GM19240 (cell line): ENCODE measurements around a stretch of chr4.

DNA sequence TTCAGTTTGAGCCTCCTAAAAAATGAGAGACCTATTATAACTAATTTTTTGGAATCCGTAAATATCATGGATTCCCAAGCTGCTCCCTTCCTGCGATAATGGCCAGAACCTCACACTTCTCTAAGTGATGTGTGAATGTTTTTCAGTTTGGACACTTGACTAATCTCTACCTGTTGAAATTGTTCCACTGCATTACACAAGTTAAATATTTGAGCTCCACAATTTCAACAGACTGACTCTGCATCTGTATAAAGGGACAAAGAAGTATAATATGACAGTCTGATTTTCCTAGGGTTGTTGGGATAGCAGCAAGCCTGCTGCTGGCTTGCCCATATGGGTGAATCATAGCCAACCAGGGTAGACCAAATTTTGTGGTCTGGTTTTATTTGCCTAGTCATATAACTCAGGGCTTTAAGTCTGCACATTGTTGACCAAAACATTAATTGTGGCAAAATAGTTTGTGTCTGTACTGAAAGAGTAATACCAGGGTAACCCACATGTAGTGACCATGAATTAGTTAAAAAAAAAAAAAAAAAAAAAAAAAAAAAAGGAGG lies 534.4 kb downstream of the RAB28 start:
- RRBS: no CpG with 5 or more reads among the region's 2 CpGs

DNA sequence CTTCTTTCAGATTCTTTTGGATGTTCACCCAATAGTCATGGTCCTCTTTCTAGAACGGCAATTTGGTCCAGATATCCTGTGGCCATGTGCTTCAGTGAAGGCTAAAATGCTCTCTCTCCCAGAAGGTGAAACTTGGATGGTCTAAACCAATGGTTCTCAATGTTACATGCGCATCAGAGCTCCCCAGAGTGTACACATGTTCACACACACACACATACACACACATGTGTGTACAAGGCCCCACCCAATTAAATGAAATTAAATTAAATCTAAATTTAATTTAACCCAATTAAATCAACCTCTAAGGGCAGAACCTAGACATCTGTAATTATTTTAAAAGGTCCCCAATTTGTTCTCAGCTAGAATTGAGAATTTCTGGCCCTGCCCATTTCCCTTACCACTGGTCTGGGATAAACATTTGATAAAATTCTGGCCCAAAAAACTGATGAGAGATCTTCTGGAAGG lies 127.3 kb downstream of the RAB28 start:
- RRBS: no CpG with 5 or more reads among the region's 2 CpGs

DNA sequence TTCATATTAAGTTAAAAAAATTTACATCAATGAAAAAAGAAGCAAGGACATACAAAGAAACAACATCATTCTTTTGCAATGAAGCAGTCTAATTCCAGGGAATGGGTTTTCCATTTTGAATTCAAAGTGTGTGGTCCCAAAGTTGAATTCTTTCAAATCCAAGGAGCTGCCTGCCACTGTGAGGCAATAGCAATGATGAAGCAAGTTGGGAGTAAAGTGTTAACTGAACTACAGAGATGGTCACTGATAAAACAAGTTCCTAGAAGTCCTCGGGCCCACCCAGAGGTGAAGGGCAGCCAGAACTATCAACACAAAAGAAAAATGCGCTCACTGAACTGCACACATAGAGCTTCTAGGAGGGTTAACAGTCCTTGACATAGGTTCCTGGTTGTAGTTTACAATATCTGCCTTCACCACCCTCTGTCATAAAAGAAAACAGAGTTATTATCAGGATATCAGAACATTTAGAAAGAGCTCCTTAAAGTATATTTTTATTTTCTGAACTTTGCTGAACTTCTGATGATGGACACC lies 115.8 kb downstream of the RAB28 start:
- RRBS: no CpG with 5 or more reads among the region's 2 CpGs

- RRBS: no CpG with 5 or more reads among the region's 1 CpG
Measured at GRCh38 chr4:13481515-13481902, 2.6 kb downstream of the RAB28 start.

- RRBS: 14% methylated on average over 6 of the region's 26 CpGs
Measured at GRCh38 chr4:13531128-13531690, 13.1 kb downstream of the NKX3-2 start.

- RRBS: no CpG with 5 or more reads among the region's 6 CpGs
Measured at GRCh38 chr4:13577156-13577892, 33.0 kb upstream of the NKX3-2 start.

DNA sequence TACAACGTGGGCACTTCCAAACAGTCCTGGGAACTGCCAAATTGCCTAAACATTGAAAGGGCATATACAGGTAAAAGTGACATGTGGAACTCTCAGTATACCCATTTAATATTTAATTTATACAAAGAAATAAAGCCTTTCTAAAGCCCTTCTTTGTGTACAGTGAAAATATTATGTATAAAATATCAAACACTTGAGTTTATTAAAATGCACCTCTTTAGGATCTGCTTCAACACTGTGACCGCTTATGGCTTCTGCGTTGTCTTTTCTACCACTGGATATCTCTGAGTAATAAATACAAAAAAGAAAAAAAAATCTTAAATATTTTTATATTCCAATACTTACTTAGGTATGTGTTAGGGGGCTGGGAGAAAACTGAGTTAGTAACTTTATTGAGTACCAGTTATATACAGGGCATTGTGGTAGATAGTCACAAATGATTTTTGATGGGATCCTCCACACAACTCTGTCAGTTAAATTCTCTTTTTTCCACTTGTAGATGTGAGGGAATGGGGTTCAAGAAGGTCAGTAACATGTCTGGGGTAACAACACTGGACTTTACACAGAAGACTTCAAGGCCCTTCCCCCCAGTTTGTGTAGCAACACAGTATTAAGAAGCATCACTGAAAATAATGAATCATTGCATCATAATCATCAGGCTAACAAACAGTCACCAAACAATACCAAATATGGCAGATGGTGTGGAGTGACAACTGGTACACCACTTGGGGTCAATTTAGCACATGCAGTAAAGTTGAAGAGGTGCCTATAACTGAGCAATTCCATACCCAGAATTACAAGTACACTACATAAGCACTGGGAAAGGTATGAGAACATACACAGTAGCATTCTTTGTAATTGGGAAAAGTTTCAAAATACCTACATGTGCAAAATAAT lies 38.8 kb downstream of the BOD1L1 start:
- RRBS: no CpG with 5 or more reads among the region's 3 CpGs

DNA sequence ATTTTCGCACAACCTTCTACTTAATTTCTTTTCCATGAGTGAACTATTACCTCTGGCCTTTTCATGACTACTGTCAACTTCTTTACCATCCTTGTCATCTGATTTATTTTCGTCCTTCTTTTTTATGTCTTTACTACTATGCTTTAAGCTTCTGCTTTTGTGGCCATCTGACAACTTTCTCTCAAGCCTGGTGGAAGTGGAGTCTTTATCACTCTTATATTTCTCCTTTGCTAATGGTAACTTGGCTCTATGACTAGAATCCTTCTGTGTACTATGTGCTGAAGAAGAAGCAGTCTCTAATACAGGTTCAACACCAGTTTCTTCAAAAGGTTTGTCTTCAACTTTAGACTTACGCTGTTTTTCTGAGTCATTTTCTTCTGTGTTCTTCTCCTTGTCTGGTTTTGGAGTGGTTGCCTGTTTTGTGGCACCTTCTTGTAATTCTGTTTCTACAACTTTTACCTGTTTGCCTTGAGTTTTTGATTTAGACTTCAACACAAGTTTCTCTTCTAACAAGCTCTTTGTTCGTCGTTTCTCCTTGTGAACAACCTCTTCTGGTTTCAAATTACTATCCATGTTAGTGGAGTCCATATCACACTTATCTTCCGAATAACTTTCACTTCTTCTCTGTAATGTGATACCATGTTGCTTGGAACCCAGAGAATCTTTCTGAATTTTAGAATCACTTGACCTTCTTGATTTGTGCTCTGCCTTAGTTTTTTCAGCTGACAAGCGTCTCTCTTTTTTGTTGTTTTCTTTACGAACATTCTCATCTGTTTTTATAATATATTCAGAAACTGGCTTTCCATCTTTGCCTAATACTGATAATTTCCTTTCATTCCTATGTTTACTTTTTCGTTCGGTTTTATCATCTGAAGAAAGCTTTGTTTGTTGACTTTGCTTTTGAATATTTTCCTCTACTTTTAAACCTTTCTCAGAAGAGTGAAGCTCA lies 23.6 kb downstream of the BOD1L1 start:
- RRBS: no CpG with 5 or more reads among the region's 10 CpGs

- RRBS: no CpG with 5 or more reads among the region's 9 CpGs
Measured at GRCh38 chr4:13656522-13657025, 29.0 kb upstream of the BOD1L1 start.

DNA sequence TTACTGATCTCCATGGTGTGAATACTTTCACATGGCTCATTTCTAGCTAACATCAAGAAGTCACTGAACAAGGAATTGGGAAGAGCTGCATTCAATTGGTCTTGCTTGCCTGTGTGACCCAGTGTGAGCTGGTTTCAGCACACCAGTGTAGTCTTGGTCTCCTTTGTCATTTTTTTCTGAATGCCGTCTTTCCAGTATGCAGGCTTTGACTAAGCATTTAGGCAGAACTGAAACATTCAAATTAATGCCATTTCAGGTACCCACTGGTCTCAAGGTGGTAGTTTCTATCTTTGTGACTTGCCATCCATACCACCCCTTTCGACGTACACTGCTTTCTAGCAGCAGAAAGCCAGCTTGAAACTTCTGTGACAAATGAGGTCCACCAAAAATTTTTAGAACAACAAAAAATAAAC lies 550.5 kb upstream of the BOD1L1 start:
- RRBS: no CpG with 5 or more reads among the region's 3 CpGs

DNA sequence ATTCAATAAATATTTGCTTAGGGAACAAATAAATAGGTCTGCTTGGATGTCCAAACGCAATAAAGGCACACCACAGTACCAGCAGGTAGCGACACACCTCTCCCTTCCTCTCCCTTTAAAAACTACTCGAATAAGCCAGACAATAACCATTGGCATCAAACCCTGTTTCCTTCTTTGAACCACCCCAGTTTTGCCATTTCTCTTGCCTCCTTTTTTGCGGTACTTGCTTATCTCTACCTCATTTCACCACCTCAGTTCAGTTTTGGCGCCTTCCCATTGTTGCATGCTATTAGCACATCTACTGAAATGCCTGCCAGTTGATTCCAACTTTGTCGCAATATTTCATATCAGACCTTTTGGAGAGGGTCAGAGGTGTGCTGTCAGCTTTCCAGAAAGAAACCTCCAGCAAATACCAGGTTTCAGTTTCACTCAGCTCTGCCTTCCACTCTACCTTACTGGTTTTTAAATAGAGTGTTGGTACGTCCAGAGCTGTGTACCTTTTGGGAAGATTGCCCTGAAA lies 92.0 kb upstream of the CPEB2 start:
- RRBS: no CpG with 5 or more reads among the region's 7 CpGs

DNA sequence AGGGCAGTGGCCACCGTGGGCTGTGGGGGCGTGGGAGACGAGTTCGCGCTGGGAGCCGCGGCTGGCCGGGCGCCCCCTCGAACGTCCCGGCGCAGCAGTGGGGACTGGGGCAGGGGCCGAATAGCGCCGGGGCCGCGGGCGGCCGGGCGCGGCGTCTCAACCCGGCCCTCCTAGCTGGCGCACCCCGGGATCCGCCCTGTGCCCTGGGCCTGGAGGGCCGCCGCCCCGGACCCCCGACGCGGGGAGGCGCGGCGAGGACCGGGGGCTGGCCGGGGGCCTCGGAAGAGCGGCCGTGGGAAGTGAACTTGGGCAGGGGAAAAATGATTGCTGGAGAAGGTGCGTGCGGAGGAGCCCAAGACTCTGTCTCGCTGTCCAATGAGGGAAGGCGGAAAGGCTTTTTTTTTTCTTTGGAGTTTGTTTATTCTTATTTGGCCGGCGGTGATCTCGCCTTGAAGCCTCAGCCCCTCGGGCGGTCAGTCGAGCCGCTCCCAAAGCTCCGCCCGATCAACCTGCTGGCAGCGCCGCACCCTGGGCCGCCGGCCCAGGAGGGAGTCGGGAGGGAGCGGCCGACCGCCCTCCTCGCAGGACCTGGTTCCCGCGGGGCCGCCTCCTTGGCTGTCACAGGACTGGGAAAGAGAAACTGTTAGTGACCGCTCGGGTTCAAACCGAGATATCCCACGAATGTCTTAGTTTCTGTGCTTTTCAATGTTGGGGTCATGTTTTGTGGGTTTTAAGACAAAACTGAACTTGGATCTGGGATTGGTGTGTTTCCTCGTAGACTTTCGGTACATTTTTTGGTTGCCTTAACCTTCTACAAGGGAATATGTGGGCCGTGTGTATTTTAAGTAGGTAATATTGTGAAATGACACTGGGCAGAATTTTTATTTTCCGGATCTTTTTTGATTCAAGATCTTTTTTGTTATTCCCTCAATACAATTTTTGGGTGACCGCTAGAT lies 2.5 kb downstream of the CPEB2 start:
- RRBS: under 1% methylated on average over 25 of the region's 75 CpGs

DNA sequence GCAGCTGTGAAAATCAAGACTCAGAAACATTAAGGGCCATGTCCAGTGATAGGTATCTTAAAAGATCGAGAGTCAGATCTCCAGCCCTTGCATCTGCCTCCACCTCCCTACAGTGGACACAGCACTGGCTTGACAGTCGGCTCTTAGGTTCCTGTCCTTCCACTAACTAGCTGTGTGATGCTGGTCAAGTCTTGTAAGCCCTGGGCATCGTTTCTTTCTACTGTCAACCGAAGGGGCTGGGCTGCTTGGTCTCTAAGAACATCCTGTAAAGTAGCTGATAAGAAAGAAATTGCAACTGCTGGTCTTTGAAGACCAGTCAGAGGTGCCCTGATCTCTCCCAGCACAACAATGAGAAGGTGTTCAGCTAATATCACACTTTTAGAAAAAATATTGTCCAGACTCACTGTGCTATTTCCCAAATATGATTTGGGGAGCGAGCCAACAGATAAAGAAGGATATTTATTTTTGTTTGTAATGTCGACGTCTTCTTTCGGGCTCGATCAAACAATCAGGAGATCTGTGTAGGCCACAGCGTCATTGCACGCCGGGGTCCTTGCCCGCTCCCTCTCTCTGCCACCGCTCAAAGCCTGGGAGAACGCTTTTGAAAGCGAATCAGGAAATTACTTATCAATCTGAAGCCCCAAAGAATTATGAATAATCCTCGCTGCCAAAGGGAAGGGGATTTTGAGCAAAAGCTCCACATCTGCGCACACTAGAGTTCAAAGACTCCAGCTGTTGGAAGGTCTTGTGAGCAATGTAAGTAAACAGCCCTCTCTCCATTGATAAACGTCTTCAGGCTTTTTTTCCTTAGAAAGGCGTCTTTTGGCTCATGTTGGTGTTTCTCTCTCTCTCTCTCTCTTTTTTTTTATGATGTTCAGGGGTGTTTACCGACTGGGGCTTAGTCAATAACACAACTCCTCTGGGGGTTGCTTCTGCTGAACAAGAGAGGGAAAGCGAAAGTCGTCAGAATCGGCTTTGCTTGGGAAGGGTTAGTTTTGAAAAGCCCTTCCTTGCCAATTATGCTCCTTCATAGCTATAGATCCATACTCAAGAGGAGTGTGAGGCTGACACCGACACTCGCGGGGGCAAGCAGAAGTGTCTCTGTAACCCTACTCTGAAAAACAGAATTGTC lies 53.5 kb upstream of the C1QTNF7 start:
- RRBS: no CpG with 5 or more reads among the region's 27 CpGs

- RRBS: no CpG with 5 or more reads among the region's 4 CpGs
Measured at GRCh38 chr4:15414329-15415042, 13.3 kb upstream of the C1QTNF7 start.

DNA sequence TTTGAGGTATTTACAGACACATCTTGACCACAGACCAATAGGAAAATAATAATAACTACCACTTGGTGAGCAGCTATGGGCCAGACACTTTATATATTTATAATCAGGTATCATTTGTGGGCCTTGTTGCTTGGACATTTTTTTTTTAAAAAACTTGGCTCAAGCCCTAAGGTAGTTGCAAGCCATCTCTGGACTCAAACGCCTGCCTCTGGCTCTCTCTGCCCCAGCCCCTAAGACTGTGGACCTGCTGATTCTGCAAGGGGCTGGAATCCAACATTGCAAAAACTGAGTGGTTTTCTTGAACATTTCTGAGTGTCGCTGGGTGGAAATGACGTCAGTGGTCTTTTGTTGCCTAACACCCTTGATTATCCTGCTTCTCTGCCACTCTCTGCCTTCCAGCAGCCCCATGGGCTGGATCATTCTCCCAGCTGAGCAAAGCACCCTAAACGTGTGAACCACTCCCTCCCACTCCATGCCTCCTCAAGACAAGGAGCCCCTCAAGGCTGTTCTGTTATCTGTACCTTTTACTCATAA lies 16.6 kb downstream of the BST1 start:
- RRBS: no CpG with 5 or more reads among the region's 4 CpGs

DNA sequence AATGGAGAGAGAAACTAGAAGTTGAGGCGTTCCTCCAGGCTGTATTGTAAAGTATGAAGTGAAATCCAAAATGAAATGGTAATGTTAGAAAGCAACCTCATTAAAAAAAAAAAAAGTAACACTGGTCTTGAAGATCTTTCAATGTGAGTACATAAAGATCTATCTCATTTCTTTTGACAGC lies 1.5 kb downstream of the CD38 start:
- RRBS: no CpG with 5 or more reads among the region's 1 CpG

DNA sequence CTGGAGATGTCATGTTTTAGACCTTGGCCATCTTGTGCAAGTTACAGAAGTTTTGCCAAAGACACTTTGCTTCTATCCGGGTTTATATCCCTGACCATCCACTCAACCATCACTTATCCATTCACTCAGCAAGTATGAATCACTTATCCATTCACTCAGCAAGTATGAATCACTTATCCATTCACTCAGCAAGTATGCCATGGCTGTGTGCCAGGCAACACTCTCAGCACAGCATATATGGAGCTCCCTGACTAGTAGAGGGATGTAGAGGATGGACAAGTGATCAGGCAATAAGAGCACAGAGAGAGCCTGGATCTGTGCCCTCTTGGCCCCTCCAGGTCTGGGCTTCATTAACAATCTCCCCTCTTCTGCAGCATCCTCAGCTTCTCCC lies 17.2 kb downstream of the FGFBP1 start:
- RRBS: no CpG with 5 or more reads among the region's 1 CpG

DNA sequence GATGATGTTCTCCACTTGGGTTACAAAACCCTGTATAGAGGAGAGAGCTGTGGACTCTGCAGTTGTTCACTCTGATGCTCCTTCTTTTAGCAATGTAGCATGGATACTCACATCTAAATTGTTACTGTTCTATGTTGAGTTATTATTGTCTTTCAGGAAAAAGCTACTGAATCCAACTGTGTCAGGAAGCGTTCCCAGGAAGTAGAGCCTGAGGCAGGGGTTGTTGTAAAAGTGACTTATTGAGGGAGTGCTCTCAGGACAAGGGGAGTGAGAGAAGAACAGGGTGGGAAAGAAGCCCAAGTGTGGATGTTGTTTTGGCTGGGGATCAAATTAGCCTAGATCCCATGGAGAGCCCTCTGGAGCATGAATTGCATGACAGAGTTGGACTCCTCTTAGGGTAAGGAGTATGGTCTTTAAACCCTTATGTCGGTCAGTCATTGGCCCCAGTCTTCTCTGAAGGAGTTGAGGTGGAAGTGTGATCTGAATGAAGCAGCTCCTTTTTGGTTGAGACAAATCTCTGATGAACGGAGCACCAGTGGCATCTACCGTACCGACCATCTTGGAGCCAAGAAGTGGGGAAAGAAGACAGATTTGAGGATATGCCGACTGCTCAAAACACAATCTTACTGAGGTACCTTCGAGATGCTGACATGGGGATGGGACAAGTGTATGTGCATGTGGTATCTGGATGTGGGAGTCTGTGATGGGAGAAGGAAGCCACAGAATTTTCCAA lies 21.1 kb upstream of the TAPT1 start:
- RRBS: no CpG with 5 or more reads among the region's 7 CpGs

- RRBS: no CpG with 5 or more reads among the region's 35 CpGs
Measured at GRCh38 chr4:16256200-16257004, 30.1 kb upstream of the TAPT1 start.

GRCh38 chr4:16771484-16772040 lies 126.9 kb downstream of the LDB2 start:
- RRBS: no CpG with 5 or more reads among the region's 2 CpGs